Subcutaneous preadipocyte (primary cell): ENCODE measurements around a stretch of chr12.

DNA sequence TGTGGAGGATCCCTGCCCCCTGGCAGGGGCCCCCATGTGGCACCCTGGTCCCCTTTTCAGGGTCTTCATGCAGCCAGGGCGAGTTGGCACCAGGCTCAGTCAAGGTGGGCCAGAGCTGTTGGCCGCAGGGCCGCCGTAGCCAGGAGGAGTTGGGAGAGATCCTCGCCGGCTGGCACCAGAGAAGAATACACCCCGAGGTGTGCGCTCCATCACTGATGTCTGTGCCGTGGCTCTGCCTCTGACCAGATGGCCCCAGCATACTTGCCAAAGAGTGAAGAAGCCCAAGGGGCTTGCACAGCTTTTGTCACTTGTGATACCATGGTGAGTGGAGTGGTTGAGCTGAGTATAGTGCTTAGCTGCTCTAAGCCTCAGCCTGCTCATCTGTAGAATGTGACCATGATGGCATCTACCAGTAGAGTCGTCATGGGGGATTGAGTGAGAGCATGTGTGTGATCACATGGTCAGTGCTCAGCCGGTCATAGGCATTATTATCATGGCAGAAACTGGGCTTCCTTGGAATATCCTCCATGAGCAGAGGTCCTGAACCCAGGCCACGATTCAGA lies 11.1 kb downstream of the TPCN1 start:
- CAGE, long polyA plus RNA: no peak

GRCh38 chr12:113233839-113234344 lies 12.6 kb downstream of the TPCN1 start:
- CAGE, long polyA plus RNA: no peak

DNA sequence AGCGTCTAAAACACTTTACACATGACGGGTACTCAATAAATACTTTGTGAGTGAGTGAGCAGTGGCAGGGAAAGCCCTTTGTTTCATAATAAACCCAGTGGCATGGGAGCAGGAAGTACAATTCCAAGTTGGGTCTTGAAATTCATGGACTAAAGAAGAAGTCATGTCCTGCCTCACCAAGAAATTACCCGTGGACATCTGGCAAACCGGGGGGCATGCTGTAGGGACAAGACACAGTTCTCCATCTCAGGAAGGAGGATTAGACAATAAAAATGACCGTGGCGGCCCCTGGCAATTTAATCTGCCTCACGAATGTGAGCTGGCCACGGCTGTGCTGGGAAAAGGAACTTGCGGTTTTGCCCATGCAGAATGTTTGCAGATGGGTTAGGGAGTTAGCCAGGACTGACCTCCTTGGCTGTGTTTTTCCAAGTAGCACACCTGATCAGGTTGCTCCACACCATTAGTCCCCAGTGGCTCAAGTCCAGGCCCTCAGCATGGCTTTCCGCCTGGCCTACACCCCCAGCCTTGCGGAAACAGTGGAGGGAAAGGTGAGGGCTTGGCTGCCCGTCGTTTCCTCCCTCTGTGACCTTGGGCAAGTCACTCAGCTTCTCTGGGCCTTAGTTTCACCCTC lies 20.7 kb downstream of the TPCN1 start:
- CAGE, long polyA plus RNA: no peak

GRCh38 chr12:113360090-113360474 lies 1.7 kb downstream of the PLBD2 start:
- CAGE, long polyA plus RNA: no peak

- CAGE, long polyA plus RNA: no peak
Measured at GRCh38 chr12:113392548-113392985, 11.1 kb downstream of the SDS start.

GRCh38 chr12:113861562-113862088 lies 104.5 kb downstream of the RBM19 start:
- CAGE, long polyA plus RNA: no peak

- CAGE, long polyA plus RNA: no peak
Measured at GRCh38 chr12:114687753-114688325, 3.9 kb upstream of the TBX3 start.

- CAGE, long polyA plus RNA: no peak
Measured at GRCh38 chr12:114903212-114903411, 219.1 kb upstream of the TBX3 start.

DNA sequence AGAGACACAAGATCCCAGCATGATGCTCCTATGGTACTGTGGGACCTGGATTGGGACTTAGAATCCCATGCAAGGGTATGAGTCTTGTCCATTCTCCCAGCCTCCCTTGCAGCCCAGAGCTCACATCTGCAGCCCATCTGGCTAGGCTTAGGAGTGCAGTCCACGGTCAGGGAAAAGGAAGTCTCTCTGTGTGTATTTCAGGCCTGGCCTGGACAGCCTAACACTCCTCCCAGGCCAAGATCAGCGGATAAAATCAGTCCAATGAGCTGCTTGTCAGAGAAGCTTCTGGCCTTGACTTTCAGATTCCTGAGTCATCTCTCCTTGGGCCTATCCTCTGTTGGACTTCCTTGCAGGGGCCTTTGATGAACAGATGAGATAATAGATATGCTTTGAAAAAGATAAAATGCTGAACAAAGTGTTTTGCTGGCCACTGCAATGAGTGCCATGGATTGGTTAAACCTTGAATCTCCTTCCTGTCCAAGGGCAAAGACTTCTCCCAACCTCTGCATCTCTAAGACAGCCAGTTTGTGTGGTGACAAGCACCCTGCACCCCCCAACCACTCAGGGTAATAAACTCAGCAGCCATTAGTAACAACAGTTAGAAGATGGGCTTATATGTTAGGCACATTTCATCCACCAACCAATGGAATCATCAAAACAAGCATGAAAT lies 412.8 kb upstream of the TBX3 start:
- CAGE, long polyA plus RNA: no peak

DNA sequence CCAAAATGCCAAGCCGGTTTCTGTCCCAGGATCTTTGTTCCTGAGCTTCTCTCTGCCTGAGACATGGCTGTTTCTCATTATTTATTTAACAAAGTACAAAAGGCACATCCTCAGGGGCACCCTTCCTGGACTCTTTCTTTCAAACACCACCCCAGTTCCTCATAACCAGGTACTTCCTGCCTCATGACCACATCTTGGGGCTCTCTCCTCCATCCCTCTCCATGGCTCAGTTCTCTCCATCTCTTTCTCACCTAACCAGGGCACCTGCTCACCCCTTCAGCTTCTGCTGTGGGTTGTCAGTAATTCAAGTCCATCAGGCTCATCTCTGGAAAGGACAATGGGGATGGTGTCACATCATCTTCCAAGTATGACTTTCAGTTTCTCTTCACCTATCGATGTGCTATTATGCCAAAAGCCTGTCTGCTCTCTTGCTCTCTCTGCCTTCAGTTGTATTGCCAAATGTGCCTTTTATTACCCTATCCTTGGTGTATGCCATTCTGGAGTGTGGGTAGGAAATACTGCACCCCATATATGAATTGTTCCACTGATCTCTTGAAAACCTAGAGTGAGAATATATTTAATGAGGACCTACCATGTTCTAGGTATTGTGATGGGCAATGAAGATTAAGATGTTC lies 670.6 kb upstream of the TBX3 start:
- CAGE, long polyA plus RNA: no peak

- CAGE, long polyA plus RNA: no peak
Measured at GRCh38 chr12:115740774-115741184, 536.7 kb downstream of the MED13L start.

GRCh38 chr12:115872213-115872612 lies 405.3 kb downstream of the MED13L start:
- CAGE, long polyA plus RNA: no peak

GRCh38 chr12:115990896-115991526 lies 286.5 kb downstream of the MED13L start:
- CAGE, long polyA plus RNA: no peak

DNA sequence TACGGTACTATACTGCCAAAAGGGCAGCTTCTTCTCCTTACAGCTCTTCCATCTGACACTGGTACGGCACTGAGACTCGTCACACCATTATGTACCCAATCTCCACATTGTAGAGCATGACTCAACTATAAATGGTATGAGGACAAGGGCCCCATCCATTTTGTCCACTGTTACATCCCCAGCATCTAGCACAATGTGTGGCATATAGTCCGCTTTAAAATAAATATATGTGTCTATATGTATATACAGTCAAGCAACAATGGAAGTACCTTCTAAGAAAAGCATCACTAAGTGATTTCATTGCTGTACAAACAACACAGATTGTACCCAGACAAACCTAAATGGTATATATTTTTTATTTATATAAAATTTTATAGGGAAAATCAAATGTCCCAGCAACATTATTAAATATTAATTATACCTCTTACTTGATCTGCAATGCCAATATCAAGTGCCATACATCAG lies 212.8 kb downstream of the MED13L start:
- CAGE, long polyA plus RNA: no peak

DNA sequence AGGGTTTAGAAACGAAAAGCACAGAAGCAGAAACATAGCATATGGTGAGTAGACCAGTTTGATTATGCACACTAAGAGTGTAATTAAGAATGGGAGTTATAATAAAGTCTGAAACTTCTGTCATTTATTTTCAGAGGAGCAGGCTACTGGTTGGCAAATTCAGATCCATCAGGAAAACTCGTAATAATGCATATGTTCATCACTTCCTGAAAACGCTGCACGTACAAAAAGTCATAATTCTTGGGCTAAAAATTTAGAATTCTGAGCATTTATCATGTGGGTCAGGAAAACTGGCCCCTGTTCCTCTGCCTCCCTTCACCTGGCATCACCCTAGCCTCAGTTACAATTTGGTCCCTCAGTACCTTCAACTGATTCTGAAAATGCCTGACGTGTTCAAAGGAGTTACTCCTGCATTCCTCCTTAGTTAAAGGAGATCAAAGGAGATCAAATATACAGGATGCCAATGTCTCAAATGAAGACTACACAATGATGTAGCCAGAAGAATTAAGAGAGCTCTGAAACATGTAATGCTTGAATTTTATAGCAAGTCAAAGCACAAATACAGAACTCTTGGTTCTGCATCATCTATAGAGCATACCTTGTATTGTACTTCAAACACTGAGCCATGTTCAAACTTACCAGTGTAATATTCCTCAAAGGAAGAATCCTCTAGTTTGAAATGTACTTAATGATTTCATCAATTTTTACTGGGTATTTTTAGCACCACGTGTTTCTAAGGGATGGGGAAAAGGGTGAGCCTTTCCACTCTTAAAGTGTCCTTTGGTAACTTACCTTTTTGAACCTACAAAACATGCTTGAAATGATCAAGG lies 193.8 kb downstream of the MED13L start:
- CAGE, long polyA plus RNA: no peak

DNA sequence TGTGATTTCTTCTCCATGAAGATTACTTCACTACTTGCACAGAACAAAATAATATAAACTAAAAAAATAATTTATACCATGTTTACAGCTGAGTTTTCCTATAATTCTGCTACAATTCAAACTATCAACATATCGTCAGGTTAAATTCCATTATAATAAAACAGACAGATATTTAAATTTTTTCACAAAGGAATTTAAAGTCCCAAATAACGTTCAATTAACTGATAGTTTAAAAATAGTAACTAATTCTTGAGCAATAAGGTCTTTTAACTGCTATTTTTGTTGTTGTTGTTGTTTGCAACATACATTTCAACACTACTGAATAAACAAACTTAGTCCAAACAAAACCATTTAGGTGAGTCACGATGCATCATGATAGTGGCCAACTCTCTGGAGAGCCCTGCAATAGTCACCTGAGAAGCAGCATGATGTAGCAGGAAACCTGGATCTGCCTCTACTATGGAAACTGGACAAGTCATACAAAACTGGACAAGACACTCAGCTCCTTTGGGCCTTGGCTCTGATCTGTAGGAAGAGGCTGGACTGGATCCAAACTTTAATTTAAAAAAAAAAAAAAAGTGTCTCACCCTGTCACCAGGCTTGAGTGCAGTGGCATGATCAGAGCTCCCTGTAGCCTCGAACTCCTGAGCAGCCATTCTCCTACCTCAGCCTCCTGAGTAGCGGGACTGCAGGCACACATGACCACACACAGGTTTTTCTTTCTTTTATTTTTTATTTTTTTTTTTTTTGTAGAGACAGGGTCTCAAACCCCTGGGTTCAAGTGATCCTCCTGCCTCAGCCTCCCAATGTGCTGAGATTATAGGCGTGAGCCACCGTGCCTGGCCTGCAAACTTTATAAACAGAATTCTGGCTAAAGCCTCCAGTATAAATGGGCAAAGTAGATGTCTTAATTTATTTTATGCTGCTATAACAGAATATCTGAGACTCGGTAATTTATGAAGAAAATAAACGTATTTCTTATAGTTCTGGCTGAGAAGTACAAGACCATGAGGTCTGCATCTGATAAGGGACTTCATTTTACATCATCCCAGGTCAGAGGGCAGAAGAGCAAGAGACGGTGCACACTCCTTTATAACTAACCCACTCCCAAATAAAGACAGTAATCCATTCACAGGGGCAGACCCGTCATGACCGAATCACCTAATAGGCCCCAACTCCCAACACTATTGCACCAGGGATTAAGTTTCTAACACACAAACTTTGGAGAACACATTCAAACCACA lies 117.0 kb downstream of the MED13L start:
- CAGE, long polyA plus RNA: no peak

DNA sequence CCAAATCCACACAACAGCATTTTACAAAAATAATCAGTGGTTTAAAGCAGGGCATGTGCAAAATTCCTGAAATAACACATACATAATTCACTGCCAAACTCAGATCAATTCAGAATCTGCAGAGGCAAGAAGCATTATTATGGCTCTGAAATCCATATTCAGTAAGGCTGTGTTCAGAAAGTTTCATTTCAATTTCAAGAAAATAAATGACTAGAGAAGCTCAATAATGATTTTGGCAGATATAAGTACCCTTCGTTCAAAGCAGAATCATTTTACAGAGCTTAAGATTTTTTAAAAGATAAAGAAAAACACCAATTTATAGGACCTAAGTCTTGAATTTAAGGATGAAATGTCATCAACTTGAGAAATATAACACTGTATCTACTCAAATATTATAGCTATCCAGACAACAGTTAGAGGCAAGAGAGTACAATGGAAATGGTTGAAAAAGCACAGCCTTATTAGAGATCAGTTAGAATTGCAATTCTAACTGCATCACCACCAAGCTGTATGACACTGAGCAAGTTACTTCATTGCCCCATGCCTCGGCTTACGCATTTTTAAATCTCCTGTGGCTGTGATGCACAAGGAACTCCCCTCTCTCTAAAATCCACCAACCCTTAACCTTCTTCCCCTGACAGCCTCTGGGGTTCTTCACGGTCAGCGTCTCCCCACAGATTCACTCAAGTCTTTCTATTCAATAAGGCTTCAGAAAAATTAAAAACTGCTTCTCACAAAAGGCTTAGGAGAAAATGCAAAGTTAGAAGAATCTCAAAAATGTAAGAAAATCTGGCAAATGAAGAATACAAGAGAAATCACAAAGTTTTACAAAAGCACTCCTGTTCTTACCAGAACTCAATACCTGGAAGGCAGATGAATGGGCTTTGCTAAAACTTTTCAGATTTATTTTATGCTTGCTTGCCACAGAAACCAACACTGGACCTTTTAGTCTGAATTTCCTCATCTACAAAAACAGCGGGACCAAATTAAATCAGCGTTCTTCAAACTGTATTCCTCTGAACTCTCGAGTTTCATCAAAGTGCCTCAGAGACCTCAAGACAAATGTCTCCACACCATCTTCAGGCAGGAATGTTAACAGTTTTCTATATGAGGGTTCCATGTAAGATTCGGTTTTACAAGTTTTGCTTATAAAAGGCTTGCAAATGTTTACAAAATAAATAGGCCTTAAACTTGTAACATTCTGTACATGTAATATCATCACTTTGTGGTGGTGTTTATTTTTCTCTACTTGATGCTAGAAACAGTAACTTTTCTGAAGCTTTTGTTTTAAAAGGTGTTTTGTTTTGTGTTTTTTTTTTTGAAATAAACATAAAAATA lies 74.9 kb downstream of the MED13L start:
- CAGE, long polyA plus RNA: no peak

GRCh38 chr12:116267299-116268029 lies 10.0 kb downstream of the MED13L start:
- CAGE, long polyA plus RNA: no peak

GRCh38 chr12:116390376-116391292 lies 113.1 kb upstream of the MED13L start:
- CAGE, long polyA plus RNA: no peak

DNA sequence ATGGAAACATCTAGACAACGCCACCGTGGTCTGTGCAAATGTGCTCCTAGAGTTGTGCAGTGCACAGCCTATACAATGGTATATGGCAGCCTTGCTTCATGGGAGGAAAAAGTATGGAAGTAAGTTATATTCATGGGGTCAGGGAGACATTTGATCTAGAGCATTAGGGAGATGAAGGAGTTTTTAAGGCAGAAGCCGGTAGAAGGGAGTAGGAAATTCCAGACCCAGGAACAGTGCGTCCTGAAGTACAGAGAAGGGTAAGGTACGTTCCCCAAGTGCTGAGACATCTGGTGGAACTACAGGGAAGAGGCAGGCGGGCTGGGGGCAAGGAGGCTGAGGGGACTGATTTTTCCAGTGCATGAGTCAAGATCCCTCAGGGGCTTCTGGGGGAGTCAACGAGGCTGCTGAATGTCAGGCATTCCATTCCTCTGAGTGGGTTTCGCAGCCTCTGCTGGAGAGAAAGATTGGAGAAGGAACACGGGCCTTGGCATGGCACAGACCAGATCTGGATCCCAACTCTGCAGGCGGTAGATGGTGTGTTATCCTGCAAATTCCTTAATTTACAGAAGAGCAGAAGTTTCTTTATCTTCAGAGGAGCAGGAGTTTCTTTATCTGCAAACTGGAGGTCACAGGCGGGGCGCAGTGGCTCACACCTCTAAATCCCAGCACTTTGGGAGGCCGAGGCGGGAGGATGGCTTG lies 132.9 kb upstream of the MAP1LC3B2 start:
- CAGE, long polyA plus RNA: no peak